Mesenchymal stem cell of the bone marrow (primary cell): ENCODE measurements around the genes BIVM, ERCC5 and DAOA.

GRCh38 chr13:102399620-102400515 is 196.9 kb upstream of the TPP2 start:
- CAGE, long polyA plus RNA: no peak

DNA sequence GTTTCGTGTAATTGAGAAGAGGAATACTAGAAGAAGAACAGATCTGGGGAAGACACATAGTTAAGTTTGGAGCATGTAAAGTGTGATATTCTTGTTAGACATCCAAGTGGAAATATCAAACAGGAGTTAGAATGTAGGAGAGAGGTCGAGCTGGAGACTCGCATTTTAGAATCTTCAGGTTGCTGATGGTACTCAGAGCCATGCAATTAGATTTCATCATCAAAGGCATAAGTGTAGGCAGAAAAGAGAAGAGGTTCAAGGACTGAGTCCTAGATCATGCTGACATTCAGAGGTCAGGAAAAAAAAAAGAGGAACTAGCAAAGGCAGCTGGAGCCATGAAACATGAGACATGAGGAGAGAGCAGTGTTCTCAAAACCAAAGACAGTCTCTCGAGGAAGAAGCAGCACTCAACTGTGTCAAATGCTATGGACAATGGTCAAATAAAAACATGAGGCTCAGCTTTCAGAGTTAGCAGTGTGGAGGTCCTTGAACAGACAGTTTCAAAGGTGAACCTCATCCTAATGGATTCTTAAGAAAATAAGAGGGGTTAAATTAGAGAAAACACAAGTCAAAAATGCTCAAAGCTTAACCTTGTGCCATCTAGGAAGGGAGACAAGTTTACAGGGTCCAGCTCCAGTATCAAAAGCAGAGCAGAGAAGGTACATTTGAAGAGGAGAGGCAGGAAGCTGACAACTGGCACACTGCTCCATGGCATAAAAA is 12.3 kb upstream of the TPP2 start:
- CAGE, long polyA plus RNA: no peak

DNA sequence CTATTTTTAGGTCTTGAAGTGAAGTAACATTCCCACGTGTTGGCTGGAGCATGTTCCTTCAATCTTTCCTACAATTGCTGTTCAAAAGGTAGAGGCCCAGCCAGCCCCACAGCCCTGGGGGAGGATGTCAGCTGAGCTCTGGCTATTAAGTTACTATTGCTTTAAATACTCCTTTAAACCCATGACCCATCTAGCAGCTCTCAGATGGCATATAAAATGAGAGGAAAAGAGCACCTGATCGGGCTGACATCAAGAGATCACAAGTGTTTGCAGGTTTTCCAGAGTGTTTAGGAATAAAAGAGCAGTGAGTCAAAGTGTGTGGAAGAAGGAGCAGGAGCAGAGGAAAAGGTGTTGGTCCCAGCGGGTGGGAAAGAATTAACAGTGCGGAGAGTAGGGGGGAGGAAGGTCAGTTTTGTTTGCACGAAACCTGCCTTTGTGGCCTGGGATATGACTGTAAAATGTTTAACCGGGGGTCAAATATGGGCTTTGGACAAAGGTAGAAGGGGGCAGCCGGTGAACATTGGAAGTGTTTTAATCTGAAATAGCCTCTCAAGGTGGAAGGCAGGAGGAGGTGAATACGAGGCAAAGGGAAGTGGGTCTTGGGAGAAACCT is 3.1 kb downstream of the METTL21C start:
- CAGE, long polyA plus RNA: no peak

GRCh38 chr13:102798851-102799581 is at the start of gene BIVM:
BIVM (plus strand) TSS chr13:102799119.
- CAGE, long polyA plus RNA: no peak

- CAGE, long polyA plus RNA: no peak
Observed at GRCh38 chr13:102845536-102846646, at the start of gene ERCC5. ERCC5 (plus strand) TSS chr13:102846032.

GRCh38 chr13:102865475-102866019 is 19.7 kb downstream of the ERCC5 start:
- CAGE, long polyA plus RNA: no peak

GRCh38 chr13:102875183-102876081 is 29.6 kb downstream of the ERCC5 start:
- CAGE, long polyA plus RNA: no peak

- CAGE, long polyA plus RNA: no peak
Observed at GRCh38 chr13:103517549-103517846, 451.3 kb upstream of the SLC10A2 start.

GRCh38 chr13:105465800-105466298 is at the start of gene DAOA:
DAOA (plus strand) TSS chr13:105466045.
- CAGE, long polyA plus RNA: no peak

GRCh38 chr13:105918901-105919528 is 453.2 kb downstream of the DAOA start:
- CAGE, long polyA plus RNA: no peak

- CAGE, long polyA plus RNA: no peak
Observed at GRCh38 chr13:105921857-105922332, 456.1 kb downstream of the DAOA start.

- CAGE, long polyA plus RNA: no peak
Observed at GRCh38 chr13:106096477-106096980, 438.9 kb downstream of the EFNB2 start.

DNA sequence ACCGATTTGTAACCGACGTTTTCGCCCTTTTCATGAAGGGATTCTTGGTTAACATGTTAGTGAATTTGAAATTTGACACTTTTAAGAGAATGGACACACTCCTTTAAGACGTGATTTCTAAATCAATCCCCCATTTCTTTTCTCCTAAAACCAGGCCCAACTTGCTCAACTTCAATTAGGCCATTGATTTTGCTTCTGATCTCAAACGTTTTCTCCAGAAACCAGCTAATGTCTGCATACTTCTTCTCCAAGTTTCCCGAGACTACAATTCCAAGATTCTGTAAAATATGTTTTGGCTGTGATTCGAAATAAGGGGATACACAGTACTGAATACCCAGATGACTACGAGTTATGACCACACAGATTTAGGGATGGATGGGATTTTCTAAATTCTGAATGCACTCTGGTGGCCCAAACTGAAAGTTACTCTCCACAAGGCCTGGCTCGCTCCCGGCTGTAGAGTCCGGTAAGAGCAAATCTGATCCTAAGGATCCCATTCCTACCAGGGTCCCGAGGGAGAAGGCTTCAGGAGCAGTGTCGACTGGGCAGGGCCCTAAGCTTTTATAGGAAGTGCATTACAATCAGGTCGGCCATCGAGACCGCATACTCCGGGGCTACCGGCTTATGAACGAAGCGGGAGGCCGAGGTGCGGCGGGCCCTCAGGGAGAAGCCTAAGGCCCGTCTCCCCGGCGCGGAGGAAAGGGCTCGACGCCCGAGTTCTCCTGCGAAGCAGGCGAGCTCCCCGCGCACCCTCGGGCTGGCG is 1.7 kb downstream of the EFNB2 start:
- CAGE, long polyA plus RNA: no peak

- CAGE, long polyA plus RNA: no peak
Observed at GRCh38 chr13:106649359-106650001, 81.5 kb upstream of the ARGLU1 start.

- CAGE, long polyA plus RNA: no peak
Observed at GRCh38 chr13:106690709-106691222, 122.8 kb upstream of the ARGLU1 start.

- CAGE, long polyA plus RNA: no peak
Observed at GRCh38 chr13:106709465-106709904, 141.5 kb upstream of the ARGLU1 start.

- CAGE, long polyA plus RNA: no peak
Observed at GRCh38 chr13:107788382-107789039, 78.8 kb downstream of the NALF1 start.

- CAGE, long polyA plus RNA: no peak
Observed at GRCh38 chr13:107926649-107927032, 59.3 kb upstream of the NALF1 start.

- CAGE, long polyA plus RNA: no peak
Observed at GRCh38 chr13:108218805-108219380, 701 bp downstream of the ABHD13 start.

DNA sequence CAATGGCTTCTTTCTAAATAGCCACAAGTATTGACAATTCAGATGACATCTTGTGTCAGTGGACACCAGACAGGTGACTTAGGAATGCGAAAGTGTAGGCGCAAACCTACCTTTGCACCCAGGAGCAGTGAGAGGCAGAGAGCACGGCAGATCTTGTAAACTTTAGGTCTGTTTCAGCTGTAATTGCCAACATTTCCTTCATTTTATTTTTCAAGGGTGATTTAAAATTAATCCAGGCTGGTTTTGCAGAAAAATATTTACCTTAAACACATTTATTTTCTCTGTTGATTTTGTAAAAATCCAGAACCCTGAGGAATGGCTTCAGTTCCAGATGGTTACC is 34.8 kb downstream of the TNFSF13B start:
- CAGE, long polyA plus RNA: no peak